ENCODE measurements around a stretch of chr20.

- PRO-cap = no peak
- RAMPAGE, long total RNA, 3 experiments = no peak in any of the 3 experiments
Observed at GRCh38 chr20:62903404-62904175, 22.7 kb downstream of the DIDO1 start.

DNA sequence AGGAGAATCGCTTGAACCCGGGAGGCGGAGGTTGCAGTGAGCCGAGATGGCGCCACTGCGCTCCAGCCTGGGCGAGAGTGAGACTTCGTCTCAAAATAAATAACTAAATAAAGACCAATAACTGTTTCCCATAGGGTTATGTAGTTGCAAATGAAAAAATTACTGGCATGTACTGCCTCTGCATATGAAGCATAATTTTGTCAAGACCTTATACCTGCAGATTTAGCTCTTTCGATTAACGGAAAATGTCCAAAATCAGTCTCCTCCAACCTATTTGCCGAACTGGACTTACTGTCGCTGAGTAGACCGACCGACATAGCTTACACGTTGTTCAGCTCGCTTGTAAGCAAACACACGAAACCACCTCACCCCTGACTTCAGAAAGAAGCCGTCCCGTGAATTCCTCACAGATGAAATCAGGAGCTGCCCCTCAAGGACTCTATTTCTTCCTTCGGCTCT lies 1.1 kb upstream of the GID8 start:
- PRO-cap = no peak
- RAMPAGE, long total RNA, 3 experiments = no peak in any of the 3 experiments

DNA sequence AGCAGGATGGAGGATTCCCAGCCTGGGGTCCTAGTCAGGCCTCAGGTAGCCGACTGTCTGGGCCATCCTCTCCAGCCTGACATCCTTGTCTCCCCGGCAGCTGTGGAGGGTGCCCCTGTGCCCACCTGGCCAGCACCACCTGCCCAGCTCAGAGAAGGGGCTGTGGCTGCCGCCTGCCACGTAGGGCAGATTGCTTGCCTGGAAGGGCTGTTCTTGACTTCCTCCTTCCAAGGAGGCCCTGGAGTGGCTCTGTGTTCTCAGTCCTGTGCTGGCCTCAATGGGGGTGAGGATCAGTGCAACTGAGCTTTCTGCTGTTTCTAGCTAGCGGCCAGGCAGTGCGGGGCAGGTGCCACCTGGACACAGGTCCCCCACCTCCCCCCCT lies 2.1 kb downstream of the SLC17A9 start:
- PRO-cap = no peak
- RAMPAGE, long total RNA, 3 experiments = no peak in any of the 3 experiments

- PRO-cap = no peak
- RAMPAGE, long total RNA, 3 experiments = no peak in any of the 3 experiments
Observed at GRCh38 chr20:63037568-63038279, 31.0 kb upstream of the BHLHE23 start.

DNA sequence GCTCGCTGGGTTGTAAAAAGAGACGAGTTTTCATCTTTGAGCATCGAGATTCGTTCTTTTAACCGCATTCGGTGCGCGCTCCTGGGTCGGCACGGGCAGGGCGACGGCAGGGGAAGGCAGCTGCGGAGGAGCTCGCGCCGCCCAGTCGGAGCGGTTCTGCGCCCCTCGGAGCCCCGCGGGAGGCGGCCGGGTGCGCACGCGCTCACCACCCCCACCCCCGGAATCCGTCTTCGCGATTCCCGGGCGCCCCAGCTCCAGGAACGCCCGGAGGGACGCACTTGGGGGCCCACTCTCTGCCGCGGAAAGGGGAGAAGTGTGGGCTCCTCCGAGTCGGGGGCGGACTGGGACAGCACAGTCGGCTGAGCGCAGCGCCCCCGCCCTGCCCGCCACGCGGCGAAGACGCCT lies 37.9 kb downstream of the YTHDF1 start:
- PRO-cap = no peak
- RAMPAGE, long total RNA, 3 experiments = no peak in any of the 3 experiments

- PRO-cap = no peak
- RAMPAGE, long total RNA, 3 experiments = no peak in any of the 3 experiments
Observed at GRCh38 chr20:63272037-63272277, 656 bp upstream of the ARFGAP1 start.

DNA sequence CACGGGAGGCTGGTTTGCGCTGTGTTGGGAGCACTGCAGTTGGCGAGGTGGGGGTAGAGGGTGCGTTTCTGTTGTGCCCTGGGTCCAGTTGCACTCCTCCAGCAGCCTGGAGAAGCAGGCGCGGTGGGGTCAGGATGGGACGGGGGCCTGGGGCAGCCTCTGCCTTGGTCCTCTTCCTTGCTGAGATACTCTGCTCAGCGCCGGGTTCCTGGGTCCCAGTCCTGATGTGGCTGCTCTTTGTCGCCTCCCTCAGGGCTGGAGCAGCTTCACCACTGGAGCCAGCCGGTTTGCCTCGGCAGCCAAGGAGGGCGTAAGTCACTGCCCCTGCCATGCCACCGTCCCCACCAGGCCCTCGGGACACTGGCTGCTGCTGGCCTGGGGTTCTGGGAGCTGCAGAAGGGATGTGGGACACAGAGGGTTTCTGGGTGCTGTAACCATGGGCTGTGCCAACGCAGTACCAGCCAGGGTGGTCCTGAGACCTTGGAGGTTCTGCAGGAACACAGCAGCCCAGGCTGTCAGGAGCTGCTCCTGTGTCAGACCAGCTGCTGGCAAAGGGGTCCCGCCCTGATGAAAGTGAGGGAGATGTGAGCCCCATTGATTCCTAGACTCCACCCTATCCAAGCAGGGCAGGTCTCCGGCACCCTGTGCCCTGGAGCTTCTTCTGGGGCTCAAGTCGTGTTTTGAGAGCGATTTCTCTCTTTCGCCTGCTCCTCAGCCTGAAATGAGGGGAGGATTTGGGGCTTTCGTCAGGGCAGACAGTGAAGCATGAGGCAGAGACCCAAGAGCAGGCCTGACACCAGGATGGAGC lies 8.6 kb downstream of the ARFGAP1 start:
- PRO-cap = no peak
- RAMPAGE, long total RNA, 3 experiments = no peak in any of the 3 experiments

DNA sequence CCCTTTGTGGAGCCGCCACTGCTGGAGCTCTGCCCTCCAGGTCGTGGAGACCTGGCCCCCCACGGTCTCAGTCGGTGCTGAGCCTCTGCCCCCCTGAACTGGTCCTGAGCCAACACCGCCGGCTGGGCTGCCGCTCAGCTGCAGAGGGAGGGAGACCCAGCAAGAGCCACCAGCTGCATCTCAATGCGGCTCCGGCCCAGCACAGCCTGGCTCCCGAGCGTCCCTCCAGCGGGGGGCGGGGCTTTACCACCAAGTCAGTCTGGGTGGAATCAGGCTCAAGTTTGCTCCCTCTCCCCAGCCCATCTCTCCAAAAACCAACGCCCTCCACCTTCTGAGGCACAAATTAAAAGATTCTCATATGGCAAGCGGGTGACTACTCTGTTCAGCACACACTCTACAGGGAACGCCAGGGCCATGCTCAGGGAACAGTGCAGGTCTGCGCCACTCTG lies 8.8 kb downstream of the CHRNA4 start:
- PRO-cap = no peak
- RAMPAGE, long total RNA, 3 experiments = no peak in any of the 3 experiments

DNA sequence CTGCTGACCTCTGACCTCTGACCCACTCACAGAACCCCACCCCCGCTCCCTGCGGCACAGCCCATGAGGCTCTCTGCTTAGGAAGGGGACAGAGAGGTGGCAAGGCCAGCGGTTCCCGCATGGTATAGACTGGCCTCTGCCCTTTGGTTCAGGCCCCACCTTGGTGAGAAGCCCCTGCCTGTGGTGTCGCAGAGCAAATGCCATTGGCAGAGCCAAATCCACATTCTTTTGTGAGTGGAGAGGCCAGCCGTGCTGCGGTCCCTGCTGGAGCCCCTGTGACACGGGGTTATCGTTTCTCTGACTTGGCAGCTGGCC lies 2.1 kb upstream of the CHRNA4 start:
- PRO-cap = no peak
- RAMPAGE, long total RNA, 3 experiments = no peak in any of the 3 experiments

GRCh38 chr20:63500849-63501331 lies 2.0 kb upstream of the EEF1A2 start:
- PRO-cap = no peak
- RAMPAGE, long total RNA, 3 experiments = no peak in any of the 3 experiments

- PRO-cap = no peak
- RAMPAGE, long total RNA, 3 experiments = no peak in any of the 3 experiments
Observed at GRCh38 chr20:63527171-63527409, 6.5 kb downstream of the PPDPF start.

DNA sequence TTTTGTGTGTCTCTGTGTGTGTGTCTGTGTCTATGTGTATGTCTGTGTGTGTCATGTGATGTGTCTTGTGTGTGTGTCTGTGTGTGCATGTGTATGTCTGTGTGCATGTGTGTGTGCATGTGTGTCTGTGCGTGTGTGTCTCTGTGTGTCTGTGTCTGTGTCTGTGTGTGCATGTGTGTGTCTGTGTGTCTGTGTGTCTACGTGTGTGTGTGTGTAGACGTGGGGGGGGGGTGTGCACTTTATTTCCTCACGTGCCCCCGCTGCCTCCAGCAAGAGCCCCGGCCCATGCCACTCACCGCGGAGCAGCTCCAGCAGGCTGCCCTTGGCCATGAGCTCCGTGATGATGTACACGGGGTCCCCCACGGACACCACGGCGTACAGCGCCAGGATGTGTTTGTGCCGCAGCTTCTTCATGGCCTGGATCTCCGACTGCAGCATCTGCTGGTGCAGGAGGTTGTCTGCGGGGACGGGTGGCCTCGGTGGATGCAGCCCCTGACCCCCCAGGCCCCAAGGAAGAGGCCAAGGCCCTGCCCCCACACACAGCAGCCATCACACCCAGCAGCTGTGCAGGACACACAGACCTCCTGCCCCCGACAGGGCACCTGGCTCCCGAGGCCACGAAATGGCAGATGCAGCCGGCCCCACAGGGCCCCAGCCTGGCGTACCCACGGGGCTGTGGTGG lies 4.8 kb downstream of the PTK6 start:
- PRO-cap = no peak
- RAMPAGE, long total RNA, 3 experiments = no peak in any of the 3 experiments

DNA sequence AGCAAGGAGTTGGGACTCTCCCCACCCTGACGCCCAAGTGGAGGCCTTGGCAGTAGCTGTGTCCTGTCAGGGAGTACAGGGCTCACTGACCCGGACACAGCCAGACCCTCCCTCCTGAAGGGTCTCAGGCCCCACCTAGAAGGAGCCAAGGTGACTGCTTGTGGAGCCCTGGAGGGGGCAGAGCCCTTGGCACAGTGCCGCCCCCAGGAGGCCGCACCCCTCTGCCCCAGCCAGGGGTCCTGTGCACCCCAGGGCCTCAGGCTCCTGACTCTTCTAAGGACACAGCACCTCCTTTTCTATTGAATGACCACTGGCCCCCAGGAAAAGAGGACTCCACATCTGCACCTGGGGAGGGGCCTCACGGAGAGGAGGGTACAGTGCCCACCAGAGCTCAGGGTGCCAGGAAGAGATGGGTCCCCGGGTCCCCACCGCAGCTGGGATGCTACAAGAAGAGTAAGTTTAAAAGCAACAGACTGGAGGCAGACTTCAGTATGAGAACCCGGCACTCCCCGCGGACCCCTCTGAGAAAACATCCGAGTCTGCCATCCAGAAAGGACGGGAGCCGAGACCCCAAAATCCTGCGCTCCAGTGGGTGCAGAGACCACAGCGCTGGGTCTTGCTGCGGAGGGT lies 567 bp downstream of the HELZ2 start:
- PRO-cap = no peak
- RAMPAGE, long total RNA, 3 experiments = no peak in any of the 3 experiments

- PRO-cap = no peak
- RAMPAGE, long total RNA, 3 experiments = no peak in any of the 3 experiments
Observed at GRCh38 chr20:63599086-63600188, 25.4 kb upstream of the HELZ2 start.

DNA sequence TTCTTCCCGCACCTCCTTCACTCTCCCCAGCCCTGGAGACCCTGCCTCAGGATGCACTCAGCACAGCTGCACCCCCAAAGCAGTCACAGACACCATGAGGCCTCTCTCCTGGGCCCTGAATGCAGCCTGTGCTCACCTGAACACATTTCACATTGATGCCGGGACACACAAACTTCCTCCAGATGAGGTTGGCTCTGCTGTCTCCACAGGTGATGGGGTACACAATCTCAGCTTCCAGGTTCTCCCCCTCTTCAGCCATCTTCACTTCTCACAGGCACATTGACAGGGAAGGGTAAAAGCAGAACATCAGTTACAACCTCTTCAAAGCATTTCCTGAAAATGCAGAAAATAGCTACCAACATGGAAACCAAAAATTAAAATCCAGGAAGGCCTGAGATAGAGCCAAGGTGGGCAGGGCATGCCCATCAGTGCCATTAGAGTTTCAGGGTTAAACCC lies 24.0 kb downstream of the GMEB2 start:
- PRO-cap = no peak
- RAMPAGE, long total RNA, 3 experiments = no peak in any of the 3 experiments

GRCh38 chr20:63619180-63619870 lies 7.6 kb downstream of the GMEB2 start:
- PRO-cap = no peak
- RAMPAGE, long total RNA, 3 experiments = no peak in any of the 3 experiments

DNA sequence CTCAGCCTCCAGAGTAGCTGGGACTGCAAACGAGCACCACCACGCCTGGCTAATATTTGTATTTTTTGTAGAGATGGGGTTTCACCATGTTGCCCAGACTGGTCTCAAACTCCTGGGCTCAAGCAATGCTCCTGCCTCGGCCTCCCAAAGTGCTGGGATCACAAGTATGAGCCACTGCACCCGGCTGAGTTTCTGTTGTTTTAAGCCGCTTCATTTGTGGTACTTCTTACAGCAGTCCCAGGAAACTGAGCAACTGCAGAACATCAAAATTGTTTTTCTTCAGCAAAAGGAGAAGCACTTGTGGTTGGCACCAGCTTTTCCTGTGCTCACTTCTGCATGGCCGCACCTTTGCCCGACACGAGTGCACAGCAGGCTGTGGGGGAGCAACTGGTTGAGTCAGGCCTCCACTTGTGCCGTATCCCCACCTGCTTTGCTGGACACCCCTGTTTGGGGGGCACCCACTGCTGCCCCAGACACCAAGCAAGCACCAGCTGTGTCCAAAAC lies 8.4 kb upstream of the GMEB2 start:
- PRO-cap = no peak
- RAMPAGE, long total RNA, 3 experiments = no peak in any of the 3 experiments

- PRO-cap = no peak
- RAMPAGE, long total RNA, 3 experiments = no peak in any of the 3 experiments
Observed at GRCh38 chr20:63635712-63636283, 8.9 kb upstream of the GMEB2 start.

DNA sequence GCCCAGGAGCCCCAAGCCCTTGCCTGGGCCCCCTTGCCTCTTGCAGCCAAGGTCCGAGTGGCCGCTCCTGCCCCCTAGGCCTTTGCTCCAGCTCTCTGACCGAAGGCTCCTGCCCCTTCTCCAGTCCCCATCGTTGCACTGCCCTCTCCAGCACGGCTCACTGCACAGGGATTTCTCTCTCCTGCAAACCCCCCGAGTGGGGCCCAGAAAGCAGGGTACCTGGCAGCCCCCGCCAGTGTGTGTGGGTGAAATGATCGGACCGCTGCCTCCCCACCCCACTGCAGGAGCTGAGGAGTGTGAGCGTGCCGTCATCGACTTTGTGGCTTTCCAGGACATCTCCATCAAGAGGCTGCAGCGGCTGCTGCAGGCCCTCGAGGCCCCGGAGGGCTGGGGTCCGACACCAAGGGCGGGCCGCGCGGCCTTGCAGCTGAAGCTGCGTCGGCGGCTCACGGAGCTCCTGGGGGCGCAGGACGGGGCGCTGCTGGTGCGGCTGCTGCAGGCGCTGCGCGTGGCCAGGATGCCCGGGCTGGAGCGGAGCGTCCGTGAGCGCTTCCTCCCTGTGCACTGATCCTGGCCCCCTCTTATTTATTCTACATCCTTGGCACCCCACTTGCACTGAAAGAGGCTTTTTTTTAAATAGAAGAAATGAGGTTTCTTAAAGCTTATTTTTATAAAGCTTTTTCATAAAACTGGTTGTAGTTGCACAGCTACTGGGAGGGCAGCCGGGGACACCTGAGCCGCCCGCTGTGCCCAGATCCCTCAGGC lies 1.7 kb downstream of the TNFRSF6B start:
- PRO-cap = unidirectional peak, minus-strand start at position 132 of the sequence
- RAMPAGE, long total RNA, 3 experiments = no peak in any of the 3 experiments

DNA sequence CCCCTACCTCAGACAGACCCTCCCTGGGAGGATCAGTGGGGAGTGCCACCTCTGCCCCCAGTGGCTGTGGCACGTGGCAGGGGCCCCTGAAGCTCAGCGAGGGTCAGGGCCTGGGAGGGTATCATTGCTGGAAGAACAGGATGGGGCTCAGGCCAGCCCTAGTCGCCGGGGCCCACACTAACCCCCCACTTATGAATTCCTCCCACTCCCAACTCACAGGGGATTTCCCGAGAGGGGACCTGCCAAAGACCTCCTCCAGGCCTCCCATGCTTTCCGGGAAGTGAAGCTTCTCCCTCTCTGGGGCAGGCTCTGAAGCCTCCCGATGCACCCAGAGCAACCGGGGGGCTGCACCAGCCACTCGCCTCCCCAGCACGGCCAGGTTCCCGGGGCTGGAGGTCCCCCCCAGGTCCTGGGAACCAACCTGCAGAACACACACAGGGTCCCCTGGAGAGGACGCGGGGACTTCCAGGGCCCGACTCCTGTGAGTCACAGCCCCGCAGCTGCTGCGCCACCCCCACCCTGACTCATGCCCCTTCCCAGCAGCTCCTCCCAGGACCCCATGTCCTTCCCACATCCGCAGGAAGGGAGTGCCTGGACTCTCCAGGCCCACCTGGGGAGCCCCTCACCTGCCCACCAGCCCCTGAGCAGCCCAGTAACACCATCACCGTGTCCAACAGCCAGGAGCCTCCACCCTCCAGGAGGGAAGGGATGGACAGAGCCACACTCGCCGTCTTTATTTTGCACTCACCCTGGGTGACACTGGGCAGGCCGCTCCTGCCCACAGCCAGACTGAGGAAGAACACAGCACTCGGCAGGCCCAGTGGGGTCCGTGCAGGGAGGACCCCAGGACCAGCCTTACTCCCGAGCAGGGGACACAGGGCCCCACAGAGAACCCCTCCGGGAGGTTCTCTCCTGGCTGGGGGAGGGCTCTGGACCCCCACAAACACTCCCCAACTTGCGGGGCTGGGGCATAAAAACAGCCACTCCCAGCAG lies 2.6 kb downstream of the TNFRSF6B start:
- PRO-cap = no peak
- RAMPAGE, long total RNA, 3 experiments = no peak in any of the 3 experiments